Colonic mucosa (tissue), 1 donor: ENCODE data around the gene SLC35B2.

DNA sequence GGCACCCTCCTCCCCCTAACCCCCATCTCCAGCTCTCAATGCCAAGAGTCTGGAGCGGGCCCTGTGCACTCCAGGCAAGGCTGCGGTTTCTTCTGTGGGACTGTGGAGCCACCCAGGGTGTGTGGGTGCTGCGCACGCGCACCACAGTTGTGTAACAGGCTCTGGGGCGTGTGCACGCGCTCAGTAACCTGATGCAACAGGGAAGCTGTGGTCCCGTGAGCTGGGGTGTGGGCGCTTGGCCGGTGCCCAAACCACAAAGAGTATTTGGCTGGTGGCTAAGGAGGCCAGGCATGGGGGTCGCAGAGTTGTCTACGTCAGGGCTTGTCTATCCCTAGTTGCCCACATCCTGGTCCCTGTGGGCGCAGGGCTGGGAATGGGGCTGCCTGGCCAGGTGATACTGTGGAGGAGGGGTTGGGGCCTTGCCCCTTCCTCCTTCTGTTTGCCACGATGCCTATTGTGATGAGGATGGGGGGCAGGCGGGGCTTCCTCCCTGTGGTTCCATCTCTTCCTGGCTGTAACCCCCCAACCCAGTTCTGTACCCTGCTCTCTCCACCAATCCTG lies 37.6 kb upstream of the MRPS18A start:
- PRO-cap: unidirectional peak, minus-strand start at position 94 of the sequence

GRCh38 chr6:43768104-43768545 lies 1.9 kb upstream of the VEGFA start:
- PRO-cap: unidirectional peak, minus-strand start at chr6:43768250

DNA sequence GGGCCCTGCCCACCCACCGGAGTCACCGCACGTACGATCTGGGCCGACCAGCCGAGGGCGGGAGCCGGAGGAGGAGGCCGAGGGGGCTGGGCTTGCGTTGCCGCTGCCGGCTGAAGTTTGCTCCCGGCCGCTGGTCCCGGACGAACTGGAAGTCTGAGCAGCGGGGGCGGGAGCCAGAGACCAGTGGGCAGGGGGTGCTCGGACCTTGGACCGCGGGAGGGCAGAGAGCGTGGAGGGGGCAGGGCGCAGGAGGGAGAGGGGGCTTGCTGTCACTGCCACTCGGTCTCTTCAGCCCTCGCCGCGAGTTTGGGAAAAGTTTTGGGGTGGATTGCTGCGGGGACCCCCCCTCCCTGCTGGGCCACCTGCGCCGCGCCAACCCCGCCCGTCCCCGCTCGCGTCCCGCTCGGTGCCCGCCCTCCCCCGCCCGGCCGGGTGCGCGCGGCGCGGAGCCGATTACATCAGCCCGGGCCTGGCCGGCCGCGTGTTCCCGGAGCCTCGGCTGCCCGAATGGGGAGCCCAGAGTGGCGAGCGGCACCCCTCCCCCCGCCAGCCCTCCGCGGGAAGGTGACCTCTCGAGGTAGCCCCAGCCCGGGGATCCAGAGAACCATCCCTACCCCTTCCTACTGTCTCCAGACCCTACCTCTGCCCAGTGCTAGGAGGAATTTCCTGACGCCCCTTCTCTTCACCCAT lies 1.7 kb downstream of the VEGFA start:
- PRO-cap: bidirectional peak, plus-strand start at position 50 of the sequence, minus-strand start outside the sequence; bidirectional peak, plus-strand start at position 452 of the sequence, minus-strand start at position 405 of the sequence

DNA sequence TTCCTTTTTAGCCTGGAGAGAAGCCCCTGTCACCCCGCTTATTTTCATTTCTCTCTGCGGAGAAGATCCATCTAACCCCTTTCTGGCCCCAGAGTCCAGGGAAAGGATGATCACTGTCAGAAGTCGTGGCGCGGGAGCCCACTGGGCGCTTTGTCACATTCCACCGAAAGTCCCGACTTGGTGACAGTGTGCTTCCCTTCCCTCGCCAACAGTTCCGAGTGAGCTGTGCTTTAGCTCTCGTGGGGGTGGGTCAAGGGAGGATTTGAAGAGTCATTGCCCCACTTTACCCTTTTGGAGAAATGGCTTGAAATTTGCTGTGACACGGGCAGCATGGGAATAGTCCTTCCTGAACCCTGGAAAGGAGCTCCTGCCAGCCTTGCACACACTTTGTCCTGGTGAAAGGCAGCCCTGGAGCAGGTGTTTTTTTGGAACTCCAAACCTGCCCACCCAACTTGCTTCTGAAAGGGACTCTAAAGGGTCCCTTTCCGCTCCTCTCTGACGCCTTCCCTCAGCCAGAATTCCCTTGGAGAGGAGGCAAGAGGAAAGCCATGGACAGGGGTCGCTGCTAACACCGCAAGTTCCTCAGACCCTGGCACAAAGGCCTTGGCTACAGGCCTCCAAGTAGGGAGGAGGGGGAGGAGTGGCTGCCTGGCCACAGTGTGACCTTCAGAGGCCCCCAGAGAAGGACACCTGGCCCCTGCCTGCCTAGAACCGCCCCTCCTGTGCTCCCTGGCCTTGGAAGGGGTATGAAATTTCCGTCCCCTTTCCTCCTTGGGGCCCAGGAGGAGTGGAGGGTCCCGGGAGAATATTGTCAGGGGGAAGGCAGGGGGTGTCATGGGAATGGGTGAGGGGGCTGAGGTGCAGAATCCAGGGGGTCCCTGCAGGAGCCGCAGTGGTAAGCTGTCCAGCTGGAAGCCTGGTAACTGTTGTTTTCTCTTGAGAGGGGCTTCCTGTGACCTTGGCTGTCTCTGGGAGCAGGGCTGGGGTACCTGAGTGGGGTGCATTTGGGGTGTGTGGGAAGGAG lies 2.5 kb downstream of the VEGFA start:
- PRO-cap: bidirectional peak, plus-strand start at position 478 of the sequence, minus-strand start at position 210 of the sequence; unidirectional peak, minus-strand start at position 594 of the sequence

- PRO-cap: no peak
These were observed 4.2 kb downstream of the VEGFA start for GRCh38 chr6:43774249-43774612.

GRCh38 chr6:43913549-43913964 lies 143.5 kb downstream of the VEGFA start:
- PRO-cap: no peak

DNA sequence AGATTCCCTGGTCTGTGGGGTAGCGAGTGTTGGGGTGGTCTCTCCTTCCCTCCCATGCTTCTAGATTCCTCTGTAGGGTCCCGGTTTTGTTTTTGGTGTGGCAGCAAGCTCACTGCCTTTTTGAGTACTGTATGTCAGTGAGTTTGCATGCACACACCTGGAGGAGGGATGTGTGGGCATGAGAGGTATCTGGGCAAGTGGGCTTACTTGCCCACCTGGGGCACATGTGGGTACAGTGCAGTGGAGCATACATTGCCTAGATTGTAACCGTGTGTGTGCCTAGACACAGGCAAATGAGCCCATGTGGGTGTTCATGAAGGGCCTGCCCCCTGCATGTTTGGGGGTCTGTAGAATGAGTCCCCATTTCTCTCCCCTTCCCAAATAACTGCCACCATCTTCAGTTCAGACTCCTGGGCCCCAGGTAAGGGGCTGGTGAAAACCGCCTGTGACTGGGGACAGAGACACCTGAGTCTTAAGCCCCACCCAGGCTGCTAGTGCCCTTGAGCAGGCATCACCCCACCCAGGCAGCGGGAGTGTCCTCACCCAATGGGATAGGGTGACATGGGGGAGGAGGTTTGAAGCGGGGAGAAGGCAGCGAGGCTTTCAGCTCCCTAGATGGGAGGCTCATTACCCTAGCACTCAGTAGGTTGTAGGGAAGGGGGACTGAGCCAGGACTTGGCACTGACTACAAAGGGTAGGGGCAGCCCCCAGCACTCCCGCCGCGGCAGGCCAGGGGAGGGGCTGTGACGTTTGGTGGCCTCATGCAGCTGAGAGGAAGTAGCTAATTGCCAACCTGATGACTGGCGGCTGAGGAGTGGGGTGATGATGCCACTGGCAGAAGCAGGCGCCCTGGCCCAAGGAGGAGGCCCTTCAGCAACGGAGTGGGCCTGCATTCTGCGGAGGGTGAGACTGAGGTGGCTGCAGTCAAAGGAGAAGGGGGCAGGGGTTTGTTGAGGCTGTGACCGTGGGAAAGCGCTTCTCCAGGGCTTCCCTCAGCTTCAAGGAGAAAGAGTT lies 127.1 kb downstream of the MRPL14 start:
- PRO-cap: bidirectional peak, plus-strand start at position 562 of the sequence, minus-strand start at position 474 of the sequence; bidirectional peak, plus-strand start at position 810 of the sequence, minus-strand start at position 689 of the sequence

DNA sequence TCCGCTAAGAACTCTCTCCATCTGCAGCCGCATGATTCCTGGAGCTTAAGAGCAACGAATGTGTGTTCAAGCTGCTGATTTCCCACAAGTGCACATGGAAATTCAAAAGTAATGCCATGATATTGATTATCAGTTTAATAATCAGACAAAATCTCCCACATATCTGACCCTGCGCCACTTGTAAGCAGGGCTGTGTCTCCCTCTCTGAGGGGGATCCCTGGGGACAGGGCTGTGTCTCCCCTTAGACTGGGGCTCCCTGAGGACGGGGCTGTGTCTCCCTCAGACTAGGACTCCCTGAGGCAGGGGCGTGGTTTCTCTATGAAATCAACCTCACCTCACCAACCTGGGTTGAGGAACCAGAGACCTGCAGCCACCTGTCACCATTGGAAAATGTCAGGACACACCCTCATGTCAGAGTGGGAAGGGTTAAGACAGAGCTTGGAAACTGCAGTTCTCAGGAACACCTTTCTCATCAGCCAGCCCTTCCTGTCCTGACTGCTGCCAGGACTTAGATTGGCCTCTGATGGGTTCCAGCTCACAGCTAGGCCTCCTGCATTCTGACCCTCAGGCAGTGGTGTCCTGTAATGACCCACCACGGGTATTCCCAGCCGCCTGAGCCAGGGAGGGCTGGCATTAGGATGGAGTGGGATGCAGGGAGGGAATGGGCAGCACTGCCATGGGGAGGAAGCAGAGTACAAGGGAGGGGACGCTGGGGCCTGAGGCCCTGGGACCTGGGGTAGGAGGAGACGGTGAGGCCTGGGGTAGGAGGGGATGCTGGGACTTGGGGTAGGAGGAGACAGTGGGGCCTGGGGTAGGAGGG lies 76.4 kb downstream of the MRPL14 start:
- PRO-cap: bidirectional peak, plus-strand start at position 479 of the sequence, minus-strand start at position 296 of the sequence

DNA sequence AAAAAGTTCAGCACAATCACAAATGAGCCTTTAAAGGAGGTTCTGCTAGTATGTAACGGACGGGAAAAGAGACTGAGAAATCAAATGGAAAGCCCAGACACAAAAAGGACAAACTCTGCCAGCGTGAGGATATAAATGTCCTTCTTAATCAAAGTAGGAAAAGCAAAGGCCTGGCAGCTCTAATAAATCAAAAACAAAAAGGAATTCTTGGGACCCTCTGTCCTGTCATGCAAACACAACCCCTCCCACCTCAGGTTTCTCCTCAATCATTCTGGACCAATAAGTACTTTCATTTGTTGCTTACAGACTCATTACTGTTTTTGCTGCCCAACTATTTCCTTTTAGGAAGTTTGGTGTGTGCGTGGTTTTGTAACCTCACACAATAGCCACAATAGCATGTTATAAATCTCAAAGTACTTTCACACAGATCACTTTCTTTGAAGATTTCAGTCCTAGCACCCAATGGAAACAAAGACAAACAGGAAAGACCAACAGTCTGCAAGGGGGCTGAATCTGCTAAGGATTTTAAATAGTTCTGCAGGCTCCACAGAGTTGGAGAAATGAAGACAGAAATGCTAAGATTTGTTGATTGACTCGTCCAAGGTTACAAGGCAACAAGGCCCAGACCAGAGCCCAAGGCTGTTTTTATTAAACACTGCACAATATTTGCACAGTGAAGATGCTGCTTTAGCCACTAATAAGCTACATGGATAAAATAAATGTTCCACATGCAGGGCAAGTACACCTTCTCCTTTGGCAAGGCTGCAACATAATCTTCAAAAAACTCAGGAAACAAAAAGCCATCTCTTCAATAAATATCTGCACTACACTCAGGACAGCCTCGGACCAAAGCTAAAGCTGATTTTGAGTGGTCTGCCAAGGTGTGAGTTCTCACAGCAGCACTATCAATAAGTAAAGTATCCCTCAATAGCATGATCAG lies 4.3 kb downstream of the MRPL14 start:
- PRO-cap: no peak

- PRO-cap: unidirectional peak, minus-strand start at chr6:44128326
These were observed 772 bp downstream of the TMEM63B start for GRCh38 chr6:44127783-44128868.

DNA sequence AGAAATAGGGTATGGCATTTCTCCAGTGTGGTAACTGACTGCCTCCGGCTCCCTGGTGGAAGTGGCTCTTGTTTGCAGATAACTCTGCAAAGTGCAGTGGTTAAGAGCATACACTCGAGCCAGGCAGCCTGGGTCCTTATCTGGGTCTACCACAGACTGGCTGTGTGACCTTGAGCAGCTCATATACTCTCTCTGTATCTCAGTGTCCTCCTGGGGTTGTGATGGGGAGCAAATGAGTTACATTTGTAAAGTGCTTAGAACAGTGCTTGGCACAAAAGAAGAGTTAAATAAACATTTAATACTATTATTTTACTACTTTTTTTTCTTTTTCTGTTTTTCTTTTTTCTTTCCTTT lies 2.7 kb downstream of the TMEM63B start:
- PRO-cap: no peak

GRCh38 chr6:44222176-44222478 lies 1.3 kb upstream of the SLC29A1 start:
- PRO-cap: no peak

- PRO-cap: bidirectional peak, plus-strand start at chr6:44246592, minus-strand start at chr6:44246381
These were observed 891 bp upstream of the HSP90AB1 start for GRCh38 chr6:44245672-44246747.

- PRO-cap: bidirectional peak, plus-strand start at chr6:44257136, minus-strand start at chr6:44257101; bidirectional peak, plus-strand start at chr6:44257636, minus-strand start at chr6:44257512
These were observed at the start of gene SLC35B2 for GRCh38 chr6:44256841-44257587. Gene SLC35B2, minus strand, starts transcription at chr6:44257528.

GRCh38 chr6:44381730-44382296 lies 5.7 kb upstream of the CDC5L start:
- PRO-cap: no peak

DNA sequence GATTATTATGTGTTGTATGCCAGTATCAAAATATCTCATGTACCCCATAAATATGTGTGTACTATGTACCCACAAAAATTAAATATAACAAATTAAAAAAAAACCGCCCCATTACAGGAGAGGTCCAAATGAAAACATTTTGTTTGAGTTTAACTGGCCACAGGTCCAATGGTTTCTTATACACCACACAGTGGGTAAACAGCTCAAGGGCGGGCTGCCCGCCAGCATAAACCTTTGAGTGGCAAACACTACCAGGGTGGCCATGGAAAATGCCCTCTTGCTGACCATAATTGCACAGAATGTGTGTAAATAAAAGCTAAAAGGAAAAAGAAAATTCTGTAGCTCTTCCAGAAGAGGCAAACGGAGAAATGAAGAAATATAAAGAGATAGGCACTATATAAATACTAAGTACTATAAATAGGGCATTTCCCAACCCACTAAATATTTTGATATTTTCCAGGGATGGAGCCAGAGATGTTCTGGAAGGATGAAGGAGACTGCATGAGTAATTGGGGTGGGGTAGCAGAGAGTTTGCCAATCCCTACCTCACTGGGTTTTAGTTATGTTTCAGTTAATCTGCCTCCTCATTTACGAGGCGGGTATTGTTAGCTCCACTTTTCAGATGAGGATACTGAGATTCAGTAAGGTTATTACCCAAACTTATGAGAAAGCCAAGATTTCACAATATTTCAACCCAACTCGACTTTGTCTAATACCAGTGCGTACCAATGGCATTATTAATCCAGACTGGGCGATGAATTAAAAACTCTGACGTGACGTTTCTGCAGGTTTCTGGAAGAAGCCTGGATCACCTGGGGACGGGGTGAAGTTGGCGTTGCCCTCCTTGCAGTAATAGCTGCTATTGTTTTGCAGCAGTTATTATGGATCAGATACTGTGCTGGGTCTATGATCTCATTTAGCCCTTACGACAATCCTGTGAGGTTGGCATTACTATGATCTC lies 913 bp upstream of the CDC5L start:
- PRO-cap: no peak

- PRO-cap: no peak
These were observed 265.7 kb upstream of the RUNX2 start for GRCh38 chr6:45062292-45063062.

DNA sequence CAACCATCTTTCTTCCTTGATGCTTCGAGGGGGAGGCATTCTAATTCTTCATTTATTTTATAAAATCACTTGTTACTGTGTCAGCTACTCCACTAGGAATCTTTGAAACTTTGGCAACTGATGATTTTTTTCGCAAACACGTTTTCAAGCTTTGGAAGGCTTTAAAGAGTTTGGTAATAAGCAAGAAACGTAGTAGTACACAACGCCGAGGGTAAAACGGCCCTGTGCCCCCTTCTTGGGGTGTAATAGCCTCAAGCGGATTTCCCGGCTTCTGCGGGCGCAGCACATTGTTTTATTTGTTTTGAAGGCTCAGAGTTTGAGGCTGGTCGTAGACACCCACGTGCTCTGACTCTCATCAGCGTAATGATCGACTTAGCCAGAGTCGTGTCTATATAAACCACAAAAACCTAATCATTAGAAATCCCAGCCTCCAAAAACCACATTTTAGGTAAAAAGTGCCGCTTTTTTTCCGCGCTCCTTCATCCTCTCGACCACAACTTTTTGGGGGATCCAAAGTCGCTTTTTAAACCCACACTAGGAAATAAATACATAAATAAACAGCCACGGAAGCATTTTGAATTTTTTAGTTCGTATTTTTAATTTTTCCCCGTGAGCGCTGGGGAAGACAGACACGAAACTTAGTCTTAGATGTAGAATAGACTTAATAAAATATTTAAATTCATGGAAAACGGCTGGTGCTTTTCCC lies 42.9 kb upstream of the SUPT3H start:
- PRO-cap: bidirectional peak, plus-strand start at position 419 of the sequence, minus-strand start at position 275 of the sequence

DNA sequence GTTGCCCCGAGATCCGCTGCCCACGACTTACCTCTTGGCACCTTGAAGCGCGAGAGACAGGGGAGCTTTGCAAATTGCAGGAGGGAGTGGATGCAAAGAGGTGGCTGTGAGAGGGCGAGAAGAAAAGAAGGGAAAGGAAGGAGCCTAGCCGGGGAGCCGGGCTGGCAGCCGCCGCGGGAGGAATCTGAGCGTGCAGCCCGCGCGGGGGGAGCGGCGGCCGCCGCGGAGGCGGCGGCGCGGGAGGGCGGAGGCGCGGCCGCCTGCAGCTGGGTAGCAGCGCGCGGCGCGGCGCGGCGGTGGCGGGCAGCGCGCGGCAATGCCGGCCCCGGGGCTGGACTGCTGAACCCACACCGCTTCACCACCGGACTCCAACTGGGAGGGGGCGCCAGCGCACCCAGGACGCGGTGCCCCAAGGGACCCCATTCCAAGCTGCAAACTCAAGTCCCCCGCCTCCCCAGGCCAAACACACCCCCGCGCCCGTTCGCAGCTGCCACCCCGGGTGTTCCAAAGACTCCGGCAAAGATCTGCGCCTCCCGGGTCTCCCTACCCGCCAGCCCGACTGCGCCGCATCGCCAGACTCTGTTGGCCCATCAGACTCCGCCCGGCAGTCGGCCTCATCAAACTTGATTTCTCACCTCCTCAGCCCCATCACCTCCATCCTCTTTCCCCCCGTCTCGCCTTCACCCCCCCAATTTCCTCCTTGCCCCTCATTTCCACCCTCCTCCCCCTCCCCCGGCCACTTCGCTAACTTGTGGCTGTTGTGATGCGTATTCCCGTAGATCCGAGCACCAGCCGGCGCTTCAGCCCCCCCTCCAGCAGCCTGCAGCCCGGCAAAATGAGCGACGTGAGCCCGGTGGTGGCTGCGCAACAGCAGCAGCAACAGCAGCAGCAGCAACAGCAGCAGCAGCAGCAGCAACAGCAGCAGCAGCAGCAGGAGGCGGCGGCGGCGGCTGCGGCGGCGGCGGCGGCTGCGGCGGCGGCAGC lies 44.4 kb upstream of the SUPT3H start:
- PRO-cap: bidirectional peak, plus-strand start at position 276 of the sequence, minus-strand start at position 186 of the sequence; bidirectional peak, plus-strand start at position 519 of the sequence, minus-strand start at position 318 of the sequence; bidirectional peak, plus-strand start at position 833 of the sequence, minus-strand start at position 625 of the sequence

DNA sequence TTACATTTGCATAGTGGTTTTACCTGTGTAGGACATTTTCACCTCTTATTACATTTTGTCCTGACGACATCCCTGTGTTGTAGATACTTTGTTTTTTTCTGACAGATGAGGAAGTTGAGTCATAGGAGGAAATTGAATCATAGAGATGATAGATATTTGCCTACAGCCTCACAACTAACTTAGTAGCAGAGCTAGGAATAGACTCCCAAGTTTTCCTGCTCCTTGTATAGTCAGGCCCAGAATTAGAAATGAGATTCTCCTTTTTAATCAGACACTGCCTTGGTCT lies 100.5 kb upstream of the SUPT3H start:
- PRO-cap: unidirectional peak, plus-strand start at position 182 of the sequence